Placental pericyte (primary cell): ENCODE measurements around the genes ZNF740 and MYG1.

GRCh38 chr12:53044726-53044980, 5.2 kb upstream of the TNS2 start:
- CAGE, long polyA plus RNA = no peak

- CAGE, long polyA plus RNA = no peak
Observed at GRCh38 chr12:53046032-53046279, 3.9 kb upstream of the TNS2 start.

DNA sequence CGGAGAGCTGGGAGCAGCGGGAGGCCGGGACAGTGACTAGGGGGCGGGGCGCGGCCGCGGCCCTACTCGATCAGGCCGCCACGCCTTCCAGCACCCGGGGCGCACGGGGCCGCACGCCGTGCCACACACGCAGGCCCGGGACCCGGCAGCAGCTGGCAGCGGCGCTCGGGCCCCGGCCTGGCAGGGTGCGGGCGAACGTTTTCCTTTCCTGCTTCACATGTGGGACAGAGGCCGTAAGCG, 2.4 kb upstream of the TNS2 start:
- CAGE, long polyA plus RNA = no peak

DNA sequence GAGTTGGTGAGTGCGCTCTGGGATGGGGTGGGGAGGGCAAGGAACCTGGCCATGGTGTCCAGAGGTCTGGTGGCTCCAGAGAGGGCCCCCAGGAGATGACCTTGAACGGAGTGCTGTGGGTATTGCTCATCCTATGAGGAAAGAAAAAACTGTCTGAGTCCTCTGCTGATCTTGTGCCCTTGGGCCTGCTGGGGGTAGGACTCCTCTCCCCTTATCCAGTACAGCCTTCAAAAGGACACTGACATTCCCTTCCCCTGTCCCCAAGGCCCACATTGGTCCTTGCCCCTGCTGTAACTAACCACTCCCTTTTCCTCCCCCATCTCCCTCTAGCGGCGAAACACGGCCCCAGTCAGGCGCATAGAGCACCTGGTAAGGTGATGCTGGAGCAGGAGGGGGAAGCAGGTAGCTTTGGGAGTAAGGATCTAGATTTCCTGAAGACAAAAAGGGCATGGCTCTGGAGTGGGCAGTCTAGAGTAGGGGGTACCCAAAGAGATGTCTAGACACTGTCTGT, 3.6 kb downstream of the TNS2 start:
- CAGE, long polyA plus RNA = no peak

GRCh38 chr12:53055522-53056086, 5.7 kb downstream of the TNS2 start:
- CAGE, long polyA plus RNA = no peak

DNA sequence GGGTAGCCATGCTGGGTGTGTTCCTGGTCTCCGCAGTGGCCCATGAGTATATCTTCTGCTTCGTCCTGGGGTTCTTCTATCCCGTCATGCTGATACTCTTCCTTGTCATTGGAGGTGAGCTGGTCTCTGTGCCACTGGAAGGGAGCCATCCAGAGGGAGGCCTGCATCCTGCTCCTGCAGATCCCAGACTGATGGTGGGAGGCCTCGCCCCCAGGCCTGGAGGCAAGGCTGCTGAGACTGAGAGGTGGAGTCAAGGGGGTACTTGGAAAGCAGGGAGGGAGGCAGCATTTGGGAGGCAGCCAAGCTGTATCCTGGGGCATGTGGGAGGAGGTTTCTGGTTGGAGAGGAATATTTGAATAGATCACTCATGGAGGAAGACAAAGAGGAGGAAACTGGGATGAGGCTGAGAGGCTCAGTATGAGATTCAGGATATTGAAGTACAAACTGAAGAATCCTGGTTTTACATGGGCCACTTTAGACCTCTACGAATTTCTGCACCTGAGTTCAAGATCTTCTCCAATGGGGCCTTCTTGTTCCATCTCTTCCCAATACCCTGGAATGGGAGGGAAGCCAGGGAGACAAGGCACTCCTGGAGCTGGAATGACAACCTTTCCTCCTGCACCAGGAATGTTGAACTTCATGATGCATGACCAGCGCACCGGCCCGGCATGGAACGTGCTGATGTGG, 20.0 kb downstream of the SOAT2 start:
- CAGE, long polyA plus RNA = no peak

DNA sequence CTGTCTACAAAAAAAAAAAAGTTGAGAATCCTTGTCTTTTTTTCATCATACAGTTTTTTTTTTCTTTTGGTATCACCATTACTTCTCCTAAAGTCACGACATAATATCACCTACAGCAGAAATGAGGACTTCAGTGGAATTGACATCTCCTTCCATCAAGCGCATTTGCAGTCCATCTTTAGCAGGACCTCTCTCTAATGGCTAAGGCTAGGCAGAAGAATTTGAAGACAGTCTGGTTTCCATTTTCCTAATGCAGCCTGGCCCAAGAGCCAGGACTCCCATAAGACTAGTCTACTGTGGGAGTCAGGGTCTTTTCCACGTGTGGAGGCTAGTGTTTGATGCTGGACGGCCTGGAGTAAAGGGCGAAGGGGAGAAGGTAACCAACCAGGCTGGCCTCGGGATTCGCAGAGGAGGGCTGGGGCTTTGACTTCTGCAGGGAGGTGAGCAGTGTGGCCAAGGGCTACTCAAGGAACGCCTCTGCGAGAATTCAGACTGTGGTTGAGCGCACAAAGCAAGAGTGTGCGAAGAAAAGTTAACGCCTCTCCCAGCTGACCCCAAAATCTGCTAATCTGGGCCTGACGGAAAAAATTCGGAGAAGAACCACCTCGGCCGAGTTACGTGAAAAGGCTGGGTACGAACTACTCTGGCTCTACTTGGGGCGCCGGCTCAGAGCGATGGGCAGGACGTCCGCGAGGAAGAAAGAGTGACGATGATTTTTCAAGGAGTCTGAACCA, 692 bp upstream of the ZNF740 start:
- CAGE, long polyA plus RNA = no peak

GRCh38 chr12:53180397-53180961, at the start of gene ZNF740:
TSS of gene ZNF740 (plus strand) at chr12:53180722.
- CAGE, long polyA plus RNA = no peak

DNA sequence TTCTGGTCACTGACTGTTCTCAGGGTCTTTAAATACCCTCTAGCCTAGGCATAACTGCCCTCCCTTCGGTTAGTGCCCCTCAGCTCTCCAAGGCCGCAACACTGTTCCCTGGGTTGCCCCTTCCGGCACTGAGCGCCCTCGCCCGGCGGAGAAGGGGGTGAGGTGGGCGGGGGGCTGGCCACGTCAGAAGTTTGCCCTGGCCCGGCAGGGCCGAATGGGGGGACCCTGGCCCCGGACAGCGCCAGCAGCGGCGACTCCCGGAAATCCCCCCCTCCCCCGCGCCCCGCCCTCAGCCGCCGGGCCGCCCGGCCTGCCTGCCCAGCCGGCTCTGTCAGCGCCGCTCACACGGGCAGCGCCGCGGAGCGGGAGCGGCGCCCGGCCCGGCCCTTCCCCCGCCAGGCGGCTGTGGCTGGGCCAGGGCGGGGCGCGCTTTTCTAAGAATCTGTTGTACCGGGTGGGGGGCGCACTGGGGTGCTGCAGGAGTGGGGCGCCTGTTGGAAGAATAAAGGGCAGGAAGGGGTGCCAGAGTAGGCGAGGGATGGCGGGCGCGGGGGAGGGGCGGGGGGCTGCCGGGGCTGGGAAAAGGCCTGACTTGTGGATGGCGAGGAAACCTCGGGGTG, 10.4 kb downstream of the RARG start:
- CAGE, long polyA plus RNA = no peak

- CAGE, long polyA plus RNA = no peak
Observed at GRCh38 chr12:53288365-53288696, 7.0 kb upstream of the PFDN5 start.

- CAGE, long polyA plus RNA = no peak
Observed at GRCh38 chr12:53299512-53300284, at the start of gene MYG1. TSS of gene MYG1 (plus strand) at chr12:53299695.

DNA sequence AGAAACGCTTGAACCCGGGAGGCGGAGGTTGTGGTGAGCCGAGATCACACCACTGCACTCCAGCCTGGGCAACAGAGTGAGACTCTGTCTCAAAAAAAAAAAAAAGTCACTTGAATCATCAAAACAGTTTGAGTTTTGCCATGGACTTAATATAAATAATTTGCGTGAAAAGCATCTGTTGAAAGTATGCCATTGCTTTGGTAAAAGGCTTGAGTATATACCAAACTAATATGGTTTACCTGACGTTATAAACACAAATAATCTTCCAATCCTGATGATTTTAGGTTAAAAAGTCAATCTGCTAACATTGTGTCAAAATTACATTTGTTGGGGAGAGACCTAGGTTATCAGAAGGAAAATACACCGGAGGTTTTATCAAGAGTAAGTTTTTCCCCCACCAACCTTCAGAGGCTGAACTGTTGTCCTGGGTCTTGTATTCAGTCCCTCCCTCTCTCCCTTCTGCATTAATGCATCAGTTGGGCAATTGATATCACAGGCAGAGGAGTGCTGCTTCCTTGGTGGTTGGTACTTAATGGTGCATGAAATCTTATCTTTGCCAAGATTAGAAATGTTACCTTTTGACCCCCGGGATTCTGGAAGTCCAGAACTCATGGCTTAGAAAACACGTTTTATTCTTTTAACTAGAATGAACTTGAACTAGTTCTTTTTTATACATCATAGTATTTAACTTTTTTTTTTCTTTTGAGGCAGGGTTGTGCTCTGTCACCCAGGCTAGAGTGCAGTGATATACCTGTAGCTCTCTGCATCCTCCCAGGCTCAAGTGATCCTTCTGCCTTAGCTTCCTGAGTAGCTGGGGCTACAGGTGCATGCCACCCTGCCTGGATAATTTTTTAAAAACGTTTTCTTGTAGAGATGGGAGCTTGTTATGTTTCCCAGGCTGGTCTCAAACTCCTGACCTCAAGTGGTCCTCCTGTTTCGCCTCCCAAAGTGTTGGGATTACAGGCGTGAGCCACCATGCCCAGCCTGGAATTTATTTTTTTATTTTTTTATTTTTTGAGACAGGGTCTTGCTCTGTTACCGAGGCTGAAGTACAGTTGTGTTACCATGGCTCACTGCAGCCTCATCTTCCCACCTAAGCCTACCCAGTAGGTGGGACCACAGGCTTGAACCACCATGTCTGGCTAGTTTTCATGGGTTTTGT, 4.8 kb downstream of the PCBP2 start:
- CAGE, long polyA plus RNA = no peak

GRCh38 chr12:53478968-53479871, 20.0 kb downstream of the MAP3K12 start:
- CAGE, long polyA plus RNA = no peak

DNA sequence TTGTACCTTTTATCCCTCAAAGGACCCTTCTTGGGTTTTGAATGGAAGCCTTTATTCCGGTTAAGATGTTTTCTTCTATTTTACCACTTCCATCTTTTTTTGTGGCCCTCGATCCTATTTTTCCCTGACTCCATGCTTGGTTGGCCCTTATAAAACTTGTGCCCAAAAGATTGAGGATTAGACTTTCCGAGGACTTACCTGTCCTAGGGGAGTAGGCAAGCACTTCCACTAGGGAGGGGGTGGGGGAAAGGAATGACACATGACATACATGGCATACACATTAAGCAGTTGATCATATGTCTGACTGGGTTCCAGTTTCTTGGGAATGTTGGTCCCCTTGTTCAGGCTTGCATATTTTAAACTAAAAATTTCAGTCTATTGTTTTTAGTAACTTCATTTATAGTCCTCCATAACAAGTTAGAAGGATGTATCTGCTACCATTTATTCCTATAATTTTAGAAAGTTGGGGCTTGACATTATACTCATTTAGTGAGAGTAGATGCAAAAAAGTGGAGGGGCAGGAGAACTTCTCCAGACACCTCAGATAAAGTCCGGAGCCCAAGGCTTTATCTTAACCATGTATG, 19.3 kb downstream of the MAP3K12 start:
- CAGE, long polyA plus RNA = no peak

DNA sequence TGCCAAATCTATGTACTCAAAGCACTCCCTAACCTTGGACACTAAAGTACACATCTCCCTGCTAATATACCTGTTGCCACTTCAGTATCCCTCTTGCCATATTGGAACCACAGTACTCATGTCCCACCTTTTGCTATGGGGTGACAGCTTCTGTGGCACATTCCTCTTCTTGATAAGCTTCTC, 16.1 kb downstream of the MAP3K12 start:
- CAGE, long polyA plus RNA = no peak

- CAGE, long polyA plus RNA = no peak
Observed at GRCh38 chr12:53484151-53485194, 14.8 kb downstream of the MAP3K12 start.

DNA sequence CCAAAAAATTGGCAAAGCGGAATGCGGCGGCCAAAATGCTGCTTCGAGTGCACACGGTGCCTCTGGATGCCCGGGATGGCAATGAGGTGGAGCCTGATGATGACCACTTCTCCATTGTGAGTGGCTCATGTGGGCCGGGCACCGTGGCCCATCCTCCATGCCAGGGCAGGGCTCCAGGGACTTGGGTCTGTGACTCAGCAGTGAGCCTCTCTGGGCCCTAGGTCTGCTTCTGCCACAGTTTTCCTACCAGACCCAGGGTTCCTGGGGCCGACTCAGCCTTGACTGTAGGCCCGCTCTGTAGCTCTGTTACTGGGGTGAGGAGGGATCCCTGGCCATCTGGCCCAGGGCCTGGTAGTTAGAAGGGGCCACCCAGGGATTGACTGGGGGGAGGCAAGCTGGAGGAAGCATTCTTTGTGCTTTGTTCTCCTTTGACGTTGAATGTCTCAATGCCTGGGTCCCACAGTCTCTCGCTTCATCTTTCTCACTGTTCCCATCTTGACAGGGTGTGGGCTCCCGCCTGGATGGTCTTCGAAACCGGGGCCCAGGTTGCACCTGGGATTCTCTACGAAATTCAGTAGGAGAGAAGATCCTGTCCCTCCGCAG, 2.0 kb downstream of the NPFF start:
- CAGE, long polyA plus RNA = no peak

DNA sequence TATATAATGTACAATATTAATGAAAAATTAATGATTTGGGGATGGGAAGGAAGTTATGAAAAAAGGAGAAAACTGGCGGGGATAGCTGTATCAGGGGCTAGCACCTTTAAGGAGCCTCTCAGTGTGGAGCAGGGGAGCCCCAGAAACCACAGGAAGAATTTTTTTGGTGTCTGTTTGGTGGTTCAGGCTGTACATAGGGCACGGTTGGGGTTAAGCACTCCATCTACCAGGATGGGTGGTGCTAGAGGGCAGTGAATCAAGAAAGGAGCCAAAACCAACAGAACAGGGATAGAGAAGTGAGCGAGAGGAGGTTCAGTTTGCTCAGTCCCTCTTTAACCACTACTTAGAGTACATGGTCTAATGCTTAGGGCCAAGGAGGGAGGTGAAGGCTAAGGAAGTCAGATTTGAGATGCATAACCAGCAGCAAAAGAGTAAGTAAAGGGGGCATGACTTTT, 6.4 kb upstream of the NPFF start:
- CAGE, long polyA plus RNA = no peak

DNA sequence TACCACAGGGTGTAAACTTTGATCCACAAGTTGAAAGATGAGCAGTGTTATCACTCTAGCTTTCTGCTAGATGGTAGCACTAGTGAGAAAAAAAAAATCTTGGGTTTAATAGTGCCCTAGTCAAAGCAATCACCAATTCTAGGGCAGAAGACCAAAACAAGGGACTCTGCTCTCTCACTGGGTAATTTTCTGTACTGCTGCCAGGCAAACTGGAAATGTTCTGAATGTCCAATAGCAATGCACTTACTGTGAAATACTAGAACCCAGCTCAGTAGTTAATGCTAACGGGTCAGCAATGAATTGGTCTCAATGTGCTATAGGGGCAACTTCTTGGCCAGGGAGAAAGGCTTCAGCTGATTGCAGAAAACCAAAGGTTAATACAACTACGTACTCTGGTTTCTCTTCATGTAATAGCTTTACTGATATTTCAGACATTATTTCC, 2.2 kb downstream of the ATF7 start:
- CAGE, long polyA plus RNA = no peak

GRCh38 chr12:53707899-53708130, 19.4 kb downstream of the CALCOCO1 start:
- CAGE, long polyA plus RNA = no peak